ENCODE measurements around a stretch of chr3.

GRCh38 chr3:185825944-185826757 is 1.3 kb upstream of the IGF2BP2 start:
- CAGE, long polyA plus RNA: no peak
- RRBS: 1% methylated on average over 31 of the region's 63 CpGs

GRCh38 chr3:185922555-185923214 is 15.1 kb downstream of the TRA2B start:
- CAGE, long polyA plus RNA: no peak
- RRBS: no CpG with 5 or more reads among the region's 11 CpGs

DNA sequence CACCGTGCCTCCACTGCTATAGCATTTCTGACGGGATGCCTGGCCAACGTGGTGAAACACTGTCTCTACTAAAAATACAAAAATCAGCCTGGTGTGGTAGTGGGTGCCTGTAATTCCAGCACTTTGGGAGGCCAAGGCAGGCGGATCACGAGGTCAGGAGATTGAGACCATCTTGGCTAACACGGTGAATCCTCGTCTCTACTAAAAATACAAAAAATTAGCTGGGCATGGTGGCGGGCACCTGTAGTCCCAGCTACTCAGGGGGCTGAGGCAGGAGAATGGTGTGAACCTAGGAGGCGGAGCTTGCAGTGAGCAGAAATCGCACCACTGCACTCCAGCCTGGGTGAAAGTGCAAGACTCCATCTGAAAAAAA is 36.0 kb upstream of the TRA2B start:
- CAGE, long polyA plus RNA: no peak
- RRBS: no CpG with 5 or more reads among the region's 10 CpGs

- CAGE, long polyA plus RNA: no peak
- RRBS: no CpG with 5 or more reads among the region's 2 CpGs
Measured at GRCh38 chr3:186078872-186079134, 30.1 kb downstream of the ETV5 start.

- CAGE, long polyA plus RNA: no peak
- RRBS: 3% methylated on average over 4 of the region's 50 CpGs
Measured at GRCh38 chr3:186109331-186110482, 818 bp upstream of the ETV5 start.

DNA sequence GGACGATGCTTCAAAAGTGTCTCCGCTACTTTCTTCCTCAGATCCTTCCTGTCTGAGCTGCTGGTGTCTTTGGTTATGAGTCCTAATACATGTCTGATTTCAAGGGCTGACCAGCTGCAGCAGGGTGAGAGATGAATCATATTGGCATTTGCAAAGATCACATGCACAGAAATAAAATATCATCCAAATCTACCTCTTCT is 116.8 kb upstream of the ETV5 start:
- CAGE, long polyA plus RNA: no peak
- RRBS: no CpG with 5 or more reads among the region's 2 CpGs

- CAGE, long polyA plus RNA: no peak
- RRBS: no CpG with 5 or more reads among the region's 6 CpGs
Measured at GRCh38 chr3:186365674-186366074, 3.6 kb upstream of the DGKG start.

DNA sequence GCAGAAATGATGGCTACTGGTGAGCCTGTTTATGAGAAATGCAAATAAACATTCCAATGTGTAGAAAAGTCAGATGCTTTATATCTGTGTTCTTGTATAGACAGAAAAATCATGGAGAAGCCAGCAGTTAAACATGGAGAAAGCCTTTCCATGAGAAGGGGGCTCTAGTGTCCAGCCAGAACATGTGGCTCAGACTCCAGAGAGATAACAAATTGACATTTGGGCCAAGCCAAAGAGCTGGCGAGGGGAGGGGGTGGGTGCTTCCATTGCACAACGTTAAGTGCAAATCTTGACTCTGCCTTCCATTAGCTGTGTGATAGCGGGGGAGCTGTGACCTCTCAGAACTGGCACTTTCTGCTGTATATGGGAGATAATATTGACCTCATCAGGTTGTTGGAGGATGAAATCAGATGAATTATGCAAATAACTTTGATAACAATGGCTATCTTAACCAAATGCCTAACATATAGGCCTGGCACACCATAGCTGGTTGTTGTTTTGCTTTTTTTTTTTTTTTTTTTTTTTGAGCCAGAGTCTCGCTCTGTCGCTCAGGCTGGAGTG is 3.2 kb downstream of the KNG1 start:
- CAGE, long polyA plus RNA: no peak
- RRBS: no CpG with 5 or more reads among the region's 5 CpGs

GRCh38 chr3:186785486-186786112 is 2.2 kb downstream of the EIF4A2 start:
- CAGE, long polyA plus RNA: no peak
- RRBS: no CpG with 5 or more reads among the region's 7 CpGs

GRCh38 chr3:186786800-186787668 is 3.7 kb downstream of the EIF4A2 start:
- CAGE, long polyA plus RNA: no peak
- RRBS: no CpG with 5 or more reads among the region's 9 CpGs

DNA sequence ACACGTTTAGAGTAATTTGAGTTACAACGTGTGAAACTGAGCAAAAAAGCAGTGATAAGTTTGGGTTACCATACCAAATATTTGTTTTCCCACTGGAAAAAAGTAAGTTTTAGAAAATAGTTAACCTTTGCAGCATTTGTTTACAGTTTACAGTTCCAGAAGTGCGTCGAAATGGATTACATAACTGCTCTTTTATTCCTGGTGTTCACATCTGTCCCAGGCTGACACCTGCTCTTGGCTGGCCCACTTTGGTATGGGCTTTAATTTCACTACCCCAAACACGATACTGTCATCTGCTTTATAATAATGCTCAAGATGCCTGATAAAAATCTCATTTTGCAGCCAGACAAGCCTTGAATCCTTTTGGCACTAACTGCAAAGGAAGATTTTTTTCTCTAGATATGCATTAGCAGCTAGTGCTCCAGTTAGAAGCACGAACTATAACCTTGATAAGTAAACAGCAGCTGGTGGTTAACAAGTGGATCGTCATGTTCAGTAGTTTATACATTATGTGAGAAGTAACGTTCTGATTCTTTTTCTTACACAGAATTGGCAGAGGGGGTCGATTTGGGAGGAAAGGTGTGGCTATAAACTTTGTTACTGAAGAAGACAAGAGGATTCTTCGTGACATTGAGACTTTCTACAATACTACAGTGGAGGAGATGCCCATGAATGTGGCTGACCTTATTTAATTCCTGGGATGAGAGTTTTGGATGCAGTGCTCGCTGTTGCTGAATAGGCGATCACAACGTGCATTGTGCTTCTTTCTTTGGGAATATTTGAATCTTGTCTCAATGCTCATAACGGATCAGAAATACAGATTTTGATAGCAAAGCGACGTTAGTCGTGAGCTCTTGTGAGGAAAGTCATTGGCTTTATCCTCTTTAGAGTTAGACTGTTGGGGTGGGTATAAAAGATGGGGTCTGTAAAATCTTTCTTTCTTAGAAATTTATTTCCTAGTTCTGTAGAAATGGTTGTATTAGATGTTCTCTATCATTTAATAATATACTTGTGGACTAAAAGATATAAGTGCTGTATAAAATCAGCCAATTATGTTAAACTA is 5.5 kb downstream of the EIF4A2 start:
- CAGE, long polyA plus RNA: no peak
- RRBS: no CpG with 5 or more reads among the region's 17 CpGs

DNA sequence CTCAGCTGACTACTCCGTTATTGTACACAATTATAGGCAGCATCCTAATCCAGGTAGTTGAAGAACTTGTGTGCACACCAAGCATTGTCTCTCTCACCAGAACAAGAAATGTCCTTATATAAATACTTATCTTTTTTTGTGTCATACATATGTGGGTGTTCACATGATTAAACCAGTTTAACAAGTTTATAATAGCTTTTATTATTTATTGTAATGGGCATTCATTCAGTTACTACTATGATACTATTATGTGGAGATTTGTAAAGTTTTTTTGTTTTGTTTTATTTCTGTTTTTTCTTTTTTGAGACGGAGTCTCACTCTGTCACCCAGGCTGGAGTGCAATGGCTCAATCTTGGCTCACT is 2.5 kb upstream of the RFC4 start:
- CAGE, long polyA plus RNA: no peak
- RRBS: no CpG with 5 or more reads among the region's 2 CpGs

- CAGE, long polyA plus RNA: no peak
- RRBS: 0% methylated on average over 1 of the region's 20 CpGs
Measured at GRCh38 chr3:186824156-186825071, 18.1 kb upstream of the ADIPOQ start.

GRCh38 chr3:186932483-186933024 is 2.2 kb downstream of the ST6GAL1 start:
- CAGE, long polyA plus RNA: no peak
- RRBS: 60% methylated on average over 1 of the region's 6 CpGs

- CAGE, long polyA plus RNA: no peak
- RRBS: no CpG with 5 or more reads among the region's 13 CpGs
Measured at GRCh38 chr3:186974509-186975692, 44.6 kb downstream of the ST6GAL1 start.

- CAGE, long polyA plus RNA: no peak
- RRBS: no CpG with 5 or more reads among the region's 3 CpGs
Measured at GRCh38 chr3:186983640-186983900, 53.2 kb downstream of the ST6GAL1 start.

DNA sequence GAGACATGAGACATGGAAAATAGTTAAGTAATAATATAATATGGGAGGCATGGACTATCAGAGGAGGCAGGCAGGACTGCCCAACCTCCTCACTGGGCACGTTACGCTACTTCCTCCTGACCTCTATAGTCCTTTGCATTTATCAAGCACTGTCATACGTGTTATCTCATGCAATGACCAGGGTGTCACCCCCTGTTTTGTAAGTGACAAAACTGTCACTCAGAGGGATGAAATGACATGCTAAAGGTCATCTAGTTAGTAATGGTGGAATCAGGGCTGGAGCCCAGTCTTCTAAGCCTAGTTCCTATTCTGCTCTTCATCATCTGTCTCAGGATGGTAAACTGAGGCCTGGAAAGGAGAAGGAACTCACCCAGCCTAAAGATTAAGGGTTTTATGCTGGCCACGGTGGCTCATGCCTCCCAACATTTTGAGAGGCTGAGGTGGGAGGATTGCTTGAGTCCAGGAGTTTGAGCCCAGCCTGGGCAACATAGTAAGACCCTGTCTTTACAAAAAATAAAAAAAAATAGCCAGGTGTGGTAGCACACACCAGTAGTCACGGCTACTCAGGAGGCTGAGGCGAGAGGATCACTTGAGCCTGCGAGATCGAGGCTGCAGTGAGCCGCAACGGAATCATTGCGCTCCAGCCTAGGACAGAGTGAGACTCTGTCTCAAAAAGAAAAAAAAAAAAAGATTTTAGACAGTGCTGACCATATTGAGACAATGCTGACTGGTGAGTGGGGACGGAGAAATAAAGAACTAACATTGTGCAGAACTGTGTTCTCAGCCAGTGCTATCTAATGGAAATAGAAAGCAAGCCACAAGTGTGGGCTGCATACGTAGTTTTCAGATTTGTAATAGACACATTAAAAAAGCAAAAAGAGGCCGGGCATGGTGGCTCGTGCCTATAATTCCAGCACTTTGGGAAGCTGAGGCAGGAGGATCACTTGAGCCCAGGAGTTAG is 67.0 kb downstream of the ST6GAL1 start:
- CAGE, long polyA plus RNA: no peak
- RRBS: no CpG with 5 or more reads among the region's 15 CpGs

DNA sequence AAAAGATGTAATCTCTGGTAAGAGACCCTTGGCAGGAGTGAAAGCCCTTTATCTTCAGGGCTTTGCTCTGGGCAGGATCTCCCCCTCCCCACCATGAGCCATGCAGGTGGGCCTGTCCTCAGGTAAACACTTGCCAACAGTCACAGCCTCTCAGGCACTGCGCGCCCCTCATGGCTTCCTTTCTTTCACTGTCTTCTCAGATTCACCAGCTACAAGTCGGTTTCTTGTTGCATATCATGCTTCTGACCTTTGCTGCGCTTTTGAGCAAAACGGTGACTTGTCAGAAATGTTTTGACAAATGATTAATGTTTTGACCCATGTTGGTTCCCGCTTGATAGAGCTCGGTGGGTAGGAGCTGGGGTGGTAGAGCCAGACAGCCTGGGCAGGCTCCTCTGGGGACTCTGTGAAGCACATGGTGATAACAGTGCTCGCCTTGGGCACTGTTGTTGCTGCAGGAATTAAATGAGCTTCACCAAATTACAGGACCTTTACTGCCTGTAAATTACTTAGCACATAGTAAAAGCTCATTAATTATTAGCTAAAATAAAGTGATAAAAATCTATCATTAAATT is 95.7 kb downstream of the ST6GAL1 start:
- CAGE, long polyA plus RNA: no peak
- RRBS: no CpG with 5 or more reads among the region's 8 CpGs

GRCh38 chr3:187072640-187073121 is 66.6 kb downstream of the RPL39L start:
- CAGE, long polyA plus RNA: no peak
- RRBS: no CpG with 5 or more reads among the region's 4 CpGs

DNA sequence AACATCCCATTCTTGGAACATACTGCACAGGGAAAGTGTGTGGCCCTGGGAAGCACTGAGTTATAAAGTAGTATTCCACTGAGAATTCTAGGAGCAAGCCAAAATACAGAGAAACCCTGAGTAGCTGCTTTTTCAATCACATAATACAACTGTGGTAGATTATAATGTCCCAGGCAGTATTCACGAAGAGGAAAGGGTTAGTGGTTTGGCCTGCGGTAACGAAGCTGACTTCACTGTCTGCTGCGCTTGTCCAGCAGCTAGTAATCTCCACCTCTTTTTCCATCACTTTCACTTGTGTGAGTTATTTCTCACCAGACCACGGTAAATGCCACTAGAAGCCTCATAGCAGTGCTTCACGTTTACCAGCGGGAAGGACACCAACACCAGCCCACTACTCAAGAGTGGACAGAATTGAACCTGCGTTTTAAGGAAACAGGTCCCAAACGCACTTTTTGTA is 34.3 kb downstream of the RPL39L start:
- CAGE, long polyA plus RNA: no peak
- RRBS: no CpG with 5 or more reads among the region's 9 CpGs